Camera-type eye (tissue), 1 donor: ENCODE measurements around a stretch of chr1.

DNA sequence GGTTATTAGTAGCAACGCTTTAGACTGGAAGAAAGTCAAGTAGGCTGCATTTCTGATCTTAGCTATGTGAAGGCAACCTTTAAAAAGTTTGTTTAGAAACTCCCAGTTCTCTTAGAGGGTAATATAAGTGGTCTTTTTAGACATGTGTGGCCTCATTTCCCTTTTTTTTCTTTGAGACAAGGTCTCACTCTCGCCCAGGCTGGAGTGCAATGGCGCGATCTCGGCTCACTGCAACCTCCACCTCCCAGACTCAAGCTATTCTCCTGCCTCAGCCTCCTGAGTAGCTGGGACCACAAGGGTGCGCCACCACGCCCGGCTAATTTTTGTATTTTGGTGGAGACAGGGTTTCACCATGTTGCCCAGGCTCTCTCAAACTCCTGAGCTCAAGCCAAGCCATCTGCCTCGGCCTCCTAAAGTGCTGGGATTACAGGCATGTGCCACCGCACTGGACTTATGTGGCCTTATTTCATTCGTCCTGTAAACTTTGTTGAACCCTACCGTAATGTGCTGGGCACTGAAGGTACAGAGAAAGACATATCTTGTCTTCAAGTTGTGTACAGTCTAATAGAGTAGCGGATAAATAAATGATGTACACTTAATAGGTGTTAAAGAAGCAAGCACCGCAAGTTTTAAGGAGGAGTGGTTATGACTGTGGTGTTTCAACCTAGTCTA, 563 bp upstream of the WARS2 start:
- RAMPAGE, long total RNA = no peak

DNA sequence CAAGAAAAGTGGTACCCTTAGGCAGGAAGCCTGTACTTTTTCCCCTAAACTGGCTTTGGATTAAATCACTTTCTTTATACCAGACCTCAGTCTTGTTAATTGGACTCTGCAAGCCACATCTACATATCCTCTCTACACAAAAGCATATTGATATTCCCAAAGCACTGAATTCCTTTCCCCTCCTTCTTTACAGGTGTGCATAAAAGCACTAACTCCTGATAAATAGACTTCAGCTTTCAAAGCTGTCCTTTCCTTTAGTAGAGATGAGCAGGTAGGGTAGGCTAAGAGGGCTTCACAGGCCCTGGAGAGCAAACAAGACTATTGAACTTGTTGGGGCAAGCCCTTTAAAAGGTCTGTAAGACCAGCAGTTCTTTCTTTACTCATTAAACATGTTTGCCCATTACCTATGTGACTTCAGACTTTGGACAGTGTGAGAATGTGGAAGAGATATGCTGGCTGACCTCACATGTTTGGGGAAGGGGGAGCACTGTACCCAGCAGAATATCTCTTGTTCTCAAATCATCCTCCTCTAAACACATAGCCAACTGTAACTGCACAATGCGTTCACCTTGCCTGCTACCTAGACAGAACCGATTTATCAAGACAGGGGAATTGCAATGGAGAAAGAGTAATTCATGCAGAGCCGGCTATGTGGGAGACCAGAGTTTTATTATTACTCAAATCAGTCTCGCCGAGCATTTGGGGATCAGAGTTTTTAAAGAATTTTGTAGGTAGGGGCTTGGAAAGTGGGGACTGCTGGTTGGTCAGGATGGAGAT, 27.2 kb upstream of the HAO2 start:
- RAMPAGE, long total RNA = no peak

GRCh38 chr1:119492844-119493194, 14.2 kb upstream of the HSD3B1 start:
- RAMPAGE, long total RNA = no peak

DNA sequence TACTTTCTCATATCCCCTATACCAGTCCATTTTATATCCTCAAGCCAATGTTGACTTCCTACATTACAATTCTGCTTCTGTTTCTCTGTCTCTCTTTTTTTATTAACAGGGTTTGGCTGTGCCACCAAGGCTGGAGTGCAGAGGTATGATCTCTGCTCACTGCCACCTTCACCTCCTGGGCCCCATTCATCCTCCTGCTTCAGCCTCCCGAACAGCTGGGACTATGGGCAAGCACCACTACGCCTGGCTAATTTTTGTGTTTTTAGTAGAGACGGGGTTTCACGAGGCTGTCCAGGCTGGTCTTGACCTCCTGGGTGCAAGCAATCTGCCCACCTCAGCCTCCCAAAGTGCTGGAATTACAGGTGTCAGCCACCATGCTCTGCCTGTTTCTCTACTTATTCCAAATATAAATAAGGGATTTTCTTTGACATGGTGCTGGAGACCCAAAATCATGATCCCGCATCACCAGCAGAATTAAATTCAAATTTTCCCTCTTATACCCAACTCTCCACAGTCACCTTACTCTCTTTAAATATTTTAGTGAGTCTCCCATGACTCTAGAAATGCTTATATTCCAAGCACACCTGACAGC, 43.6 kb downstream of the ZNF697 start:
- RAMPAGE, long total RNA = no peak

DNA sequence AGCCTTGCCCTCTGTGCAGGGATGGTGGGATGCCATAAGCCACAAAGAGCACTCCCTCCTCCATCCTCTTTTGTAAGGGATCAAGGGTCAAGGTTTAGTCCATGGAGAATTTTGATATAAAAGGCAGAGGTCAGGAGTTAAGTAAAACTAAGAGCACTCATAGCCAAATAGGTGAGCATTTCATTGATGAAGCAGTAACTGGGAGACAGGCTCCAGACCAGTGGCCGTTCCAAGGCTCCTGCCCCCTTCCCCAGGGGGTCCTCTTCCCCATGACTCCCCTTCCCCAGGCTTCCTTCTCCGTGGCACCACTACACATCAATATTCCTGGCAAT, 17.5 kb downstream of the PHGDH start:
- RAMPAGE, long total RNA = no peak

- RAMPAGE, long total RNA = no peak
Observed at GRCh38 chr1:119784531-119785017, 15.9 kb upstream of the HMGCS2 start.

- RAMPAGE, long total RNA = no peak
Observed at GRCh38 chr1:119919207-119919648, 22.9 kb upstream of the ADAM30 start.

DNA sequence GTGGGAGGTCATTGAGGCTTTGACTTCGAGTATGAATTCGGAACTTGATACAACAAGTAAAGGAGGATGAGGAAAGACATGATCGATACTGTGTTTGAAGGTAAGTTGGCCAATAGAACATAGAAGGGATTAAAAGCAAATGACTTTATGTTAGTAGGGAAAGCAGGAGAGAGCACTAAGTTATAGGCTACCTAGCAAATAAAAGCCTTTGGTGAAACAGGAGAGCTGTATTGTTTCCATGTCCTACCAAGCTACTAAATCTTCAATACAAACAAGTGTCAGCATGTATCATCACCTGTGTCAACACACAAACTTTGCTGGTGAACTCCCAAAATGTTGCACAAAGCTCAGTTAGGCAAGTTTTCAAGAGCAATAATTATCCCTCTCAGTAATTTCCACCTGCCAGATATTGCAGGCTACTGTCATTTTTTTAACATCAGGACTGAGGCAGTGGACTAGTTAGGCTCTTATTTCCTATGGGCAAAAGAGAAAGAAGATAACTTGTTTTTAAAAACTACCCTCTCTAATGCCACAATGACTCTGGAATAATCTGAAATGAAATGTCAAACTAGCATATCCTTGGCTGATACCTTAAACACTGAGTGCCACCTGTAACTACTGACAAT, 77.7 kb upstream of the ADAM30 start:
- RAMPAGE, long total RNA = no peak

DNA sequence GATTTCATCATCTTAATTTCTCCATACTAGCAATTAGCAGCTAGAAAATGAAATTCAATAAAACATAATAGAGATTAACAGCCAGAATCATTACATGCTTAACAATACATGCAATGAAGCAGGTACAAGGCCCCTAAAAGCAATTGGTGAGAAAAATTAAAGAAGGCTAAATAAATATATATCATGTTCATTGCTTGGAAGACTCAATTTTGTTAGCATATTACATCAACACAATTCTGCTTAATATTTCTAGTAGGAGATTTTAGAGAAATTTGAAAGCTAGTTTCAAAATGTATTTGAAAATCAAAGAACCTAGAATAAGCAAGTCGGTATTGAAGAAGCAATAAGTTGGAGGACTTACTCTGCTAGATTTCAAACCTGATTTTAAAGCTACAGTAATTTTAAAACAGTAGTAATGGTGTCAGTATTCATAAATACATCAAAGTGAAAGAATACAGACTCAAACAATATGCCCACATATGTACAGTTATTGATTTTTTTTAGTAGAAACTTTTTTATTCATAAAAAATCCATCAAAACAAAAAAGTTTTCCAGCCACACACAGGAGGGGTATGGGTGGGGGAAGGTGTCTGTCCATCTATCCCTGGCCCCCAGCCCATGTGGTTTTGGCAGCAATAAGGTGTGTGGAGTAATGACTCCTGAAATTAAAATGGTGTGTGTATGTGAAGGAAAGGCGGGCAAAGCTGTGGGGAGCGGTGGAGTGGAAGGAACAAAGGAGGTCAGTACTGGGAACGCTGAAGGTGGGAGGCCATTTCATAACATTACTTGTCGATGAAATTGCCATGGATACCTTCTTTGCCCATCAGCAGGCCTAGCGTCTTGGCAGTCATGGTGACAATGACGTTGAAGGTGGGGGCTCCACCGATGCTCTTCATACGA, 18.3 kb downstream of the NBPF8 start:
- RAMPAGE, long total RNA = no peak

DNA sequence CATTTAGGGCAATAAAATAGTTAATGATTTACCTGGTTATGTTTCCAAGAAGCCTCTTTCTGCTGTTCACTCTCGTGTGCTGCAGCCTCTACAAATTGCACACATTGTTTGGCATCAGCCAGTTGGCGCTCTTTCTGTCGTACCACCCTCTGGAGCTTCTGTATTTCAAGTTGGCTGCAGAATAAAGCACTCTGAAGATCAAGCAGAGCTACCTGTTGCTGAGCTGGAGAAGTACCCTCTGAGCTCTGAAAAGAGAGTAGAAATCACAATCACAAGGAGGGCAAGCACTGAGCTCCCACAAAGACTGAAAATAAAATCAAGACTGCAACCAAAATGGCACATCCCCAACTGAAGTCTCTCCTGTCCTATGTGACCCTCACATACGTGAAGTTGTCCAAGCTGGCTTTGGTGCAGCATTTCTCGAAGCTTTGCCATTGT, 133.4 kb downstream of the NBPF8 start:
- RAMPAGE, long total RNA = no peak

- RAMPAGE, long total RNA = no peak
Observed at GRCh38 chr1:120557497-120558167, 142.8 kb downstream of the NBPF8 start.

DNA sequence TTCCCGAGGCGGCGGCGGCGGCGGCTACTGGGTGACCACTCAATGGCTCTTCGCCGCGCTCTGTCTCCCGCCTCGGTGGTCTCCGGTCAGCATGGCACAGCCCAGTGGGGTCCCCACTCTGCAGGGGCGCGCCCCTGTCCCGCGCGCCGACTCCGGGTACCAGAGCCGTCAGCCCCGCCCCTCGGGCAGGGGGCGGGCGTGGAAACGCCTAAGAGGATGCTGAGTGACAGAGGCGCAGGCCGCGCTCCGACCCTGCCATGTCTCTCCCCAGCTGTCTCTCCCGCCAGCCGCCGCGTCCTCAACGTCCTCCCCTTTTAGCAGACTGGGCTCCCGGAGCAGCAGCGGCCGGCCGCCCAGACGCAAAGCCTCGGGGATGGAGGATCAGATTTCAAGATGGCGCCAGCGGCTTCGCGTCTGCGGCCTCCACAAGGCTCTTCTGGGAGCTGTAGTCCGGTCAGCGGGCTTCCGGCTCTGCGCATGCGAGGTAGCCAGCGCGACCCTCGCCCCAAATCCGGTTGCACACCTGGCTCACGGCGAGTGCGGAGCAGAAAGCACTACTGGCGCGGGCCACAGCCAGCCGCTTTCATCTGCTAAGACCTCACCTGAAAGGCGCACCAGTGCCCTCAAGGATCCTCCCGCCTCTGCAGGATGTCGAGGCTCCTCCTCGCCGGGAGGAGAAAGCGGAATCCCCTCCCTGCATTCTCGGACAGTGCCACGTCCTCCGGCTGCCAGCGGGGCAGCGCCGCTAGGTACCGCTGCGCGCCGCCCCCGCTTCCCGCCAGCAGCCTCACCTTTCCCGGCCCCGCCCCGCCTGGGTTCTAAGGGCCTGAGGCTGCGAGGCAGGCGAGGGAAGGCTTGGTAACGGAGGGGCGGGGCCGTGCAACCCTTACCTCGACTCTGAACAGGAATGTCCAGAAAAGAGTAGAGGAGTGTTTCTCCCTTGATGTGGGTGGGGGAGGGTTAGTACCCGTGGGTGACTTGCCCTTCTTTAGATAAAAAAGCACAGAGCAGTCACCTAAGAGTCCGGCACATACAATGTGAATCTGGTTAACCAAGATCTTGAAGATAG, 143.7 kb downstream of the NBPF8 start:
- RAMPAGE, long total RNA = no peak

DNA sequence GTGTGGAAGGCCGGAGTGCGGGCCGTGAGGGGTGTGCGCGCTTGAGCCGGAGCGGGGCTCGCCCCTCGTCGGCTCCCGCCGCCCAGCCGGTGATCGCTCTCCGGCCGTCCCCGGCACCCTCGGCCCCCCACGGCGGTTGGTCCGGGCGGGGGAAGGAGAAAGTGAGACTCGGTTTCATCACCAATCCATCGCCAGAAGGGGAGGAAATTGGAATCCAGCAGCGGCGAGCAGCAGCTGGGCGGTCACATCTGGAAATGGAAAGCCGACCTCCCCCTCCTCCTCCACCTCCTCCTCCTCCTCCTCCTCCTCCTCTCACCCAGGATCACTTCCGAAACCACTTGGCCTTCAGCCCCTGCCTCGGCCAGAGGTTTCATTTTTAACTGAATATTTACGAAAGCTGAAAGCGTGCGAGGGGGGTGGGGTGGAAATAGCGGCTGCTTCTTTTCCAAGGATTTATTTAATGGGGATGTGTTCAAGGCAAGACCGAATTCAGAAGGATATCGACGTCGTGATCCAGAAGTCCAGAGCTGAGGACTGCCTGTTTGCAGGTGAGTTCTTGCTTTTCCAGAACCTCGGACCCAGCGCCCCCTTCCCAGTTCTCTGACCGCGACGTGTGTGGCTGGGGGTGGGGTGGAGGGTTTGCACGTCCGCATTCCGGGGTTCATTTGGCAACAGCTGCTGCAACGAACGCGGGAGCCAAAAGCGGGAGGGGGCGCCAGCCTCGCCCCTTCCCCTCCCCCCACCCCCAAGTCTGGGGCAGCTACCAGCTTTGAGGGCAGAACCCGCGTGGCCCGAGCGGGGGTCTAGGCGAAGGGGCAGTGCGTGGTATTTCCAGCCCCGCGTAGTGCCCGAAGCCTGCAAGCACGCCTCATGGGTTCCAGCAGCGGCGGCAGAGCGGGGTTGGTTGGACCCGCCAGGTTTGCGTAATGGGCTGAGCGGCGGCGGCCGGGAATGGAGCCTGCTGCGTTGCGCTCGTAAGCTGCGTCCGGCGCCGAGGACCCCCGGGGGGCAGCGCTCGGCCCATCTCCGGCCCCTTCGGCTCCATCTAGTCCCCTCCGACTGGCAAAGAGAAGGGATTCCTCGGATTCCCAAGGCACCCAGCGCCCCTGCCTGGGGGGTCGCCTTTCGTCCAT, 23.7 kb downstream of the PPIAL4A start:
- RAMPAGE, long total RNA = no peak

DNA sequence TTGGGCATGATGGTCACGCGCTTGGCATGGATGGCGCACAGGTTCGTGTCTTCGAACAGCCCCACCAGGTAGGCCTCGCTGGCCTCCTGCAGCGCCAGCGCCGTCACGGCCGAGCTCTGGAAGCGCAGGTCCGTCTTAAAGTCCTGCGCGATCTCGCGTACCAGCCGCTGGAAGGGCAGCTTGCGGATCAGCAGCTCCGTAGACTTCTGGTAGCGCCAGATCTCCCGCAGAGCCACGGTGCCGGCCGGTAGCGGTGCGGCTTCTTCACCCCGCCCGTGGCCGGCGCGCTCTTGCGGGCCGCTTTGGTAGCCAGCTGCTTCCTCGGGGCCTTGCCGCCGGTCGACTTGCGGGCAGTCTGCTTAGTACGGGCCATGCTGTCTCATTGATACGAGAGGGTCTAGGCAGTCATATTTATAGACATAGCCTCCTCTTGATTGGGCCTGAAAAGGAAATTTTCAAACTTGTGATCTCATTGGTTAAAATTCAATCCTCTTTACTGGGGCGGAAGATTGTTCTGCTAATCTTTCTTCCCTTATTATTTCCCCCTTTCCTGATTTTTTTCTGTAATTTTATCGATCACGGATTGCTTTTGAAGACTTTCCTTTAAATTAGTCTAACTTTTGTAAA, 65.8 kb downstream of the FAM72B start:
- RAMPAGE, long total RNA = no peak

GRCh38 chr1:145189220-145189646, 52.7 kb downstream of the PPIAL4D start:
- RAMPAGE, long total RNA = no peak

DNA sequence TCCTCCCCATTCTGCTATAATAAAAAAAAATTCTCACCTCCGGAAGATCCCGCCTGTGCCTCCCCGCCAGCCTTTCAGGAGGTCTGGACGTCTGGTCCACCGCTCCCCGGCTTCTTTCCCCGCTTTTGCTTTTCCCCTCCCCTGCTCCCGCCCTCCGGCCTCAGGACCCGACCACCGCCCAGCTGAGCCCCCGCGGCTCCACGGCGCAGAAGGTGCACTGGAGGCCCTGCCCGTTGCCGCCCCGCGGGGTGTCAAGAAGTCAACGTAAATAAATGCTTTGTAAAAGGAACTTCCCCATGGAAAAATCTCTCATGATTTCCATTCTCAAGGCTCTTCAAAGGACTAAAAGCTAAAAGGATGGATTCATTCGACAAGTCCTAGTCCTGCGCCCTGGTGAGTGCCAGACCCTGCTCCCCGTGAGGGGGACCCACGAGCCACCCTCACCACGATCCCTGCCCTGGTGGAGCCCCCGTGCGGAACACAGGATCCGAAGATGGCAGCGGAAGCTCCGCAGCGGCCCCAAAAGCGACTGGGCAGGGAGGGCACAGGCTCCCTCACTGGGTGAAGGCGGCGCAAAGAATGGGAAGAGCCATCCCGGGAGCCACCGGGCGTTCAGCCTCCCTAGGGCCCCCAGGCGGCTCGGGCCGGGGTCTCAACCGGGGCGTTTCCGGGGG, 45.0 kb upstream of the PPIAL4D start:
- RAMPAGE, long total RNA = no peak

DNA sequence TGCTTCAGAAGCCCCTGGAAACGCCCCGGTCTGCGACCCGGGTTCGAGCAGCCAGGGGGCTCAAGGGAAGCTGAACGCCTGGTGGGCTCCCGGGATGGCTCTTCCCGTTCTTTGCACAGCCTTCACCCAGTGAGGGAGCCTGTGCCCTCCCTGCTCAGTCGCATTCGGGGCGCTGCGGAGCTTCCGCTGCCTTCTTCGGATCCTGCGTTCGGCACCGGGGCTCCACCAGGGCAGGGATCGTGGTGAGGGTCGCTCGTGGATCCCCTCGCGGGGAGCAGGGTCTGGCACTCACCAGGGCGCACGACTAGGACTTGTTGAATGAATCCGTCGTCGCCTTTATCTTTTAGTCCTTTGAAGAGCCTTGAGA, 50.3 kb upstream of the NBPF20 start:
- RAMPAGE, long total RNA = no peak

- RAMPAGE, long total RNA = no peak
Observed at GRCh38 chr1:145759205-145760010, 40.1 kb downstream of the CD160 start.

- RAMPAGE, long total RNA = no peak
Observed at GRCh38 chr1:145773710-145774382, 50.0 kb downstream of the RNF115 start.

DNA sequence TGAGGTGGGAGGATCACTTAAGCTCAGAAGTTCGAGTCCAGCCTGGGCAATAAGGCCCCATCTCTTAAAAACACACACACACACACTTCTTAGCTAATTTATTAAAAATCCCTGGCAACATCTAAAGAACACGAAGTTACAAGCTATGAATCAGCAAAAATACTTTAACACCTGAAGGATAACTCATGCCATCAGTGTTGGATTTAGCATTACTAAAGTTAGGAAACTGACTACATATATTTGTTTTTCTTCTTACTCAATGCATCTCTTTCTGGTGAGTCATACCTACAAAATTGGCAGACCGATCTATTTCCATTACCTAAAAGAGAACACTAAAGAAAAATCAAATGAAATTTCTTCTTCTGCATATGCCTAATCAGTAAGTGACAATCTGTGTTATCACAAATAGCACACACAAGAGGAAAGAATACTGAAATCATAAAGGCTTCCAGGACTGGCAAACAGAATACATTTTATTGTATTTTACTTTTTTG, 41.5 kb downstream of the RNF115 start:
- RAMPAGE, long total RNA = no peak